Upper lobe of left lung (tissue), 5 donors: ENCODE results near the gene CPPED1.

DNA sequence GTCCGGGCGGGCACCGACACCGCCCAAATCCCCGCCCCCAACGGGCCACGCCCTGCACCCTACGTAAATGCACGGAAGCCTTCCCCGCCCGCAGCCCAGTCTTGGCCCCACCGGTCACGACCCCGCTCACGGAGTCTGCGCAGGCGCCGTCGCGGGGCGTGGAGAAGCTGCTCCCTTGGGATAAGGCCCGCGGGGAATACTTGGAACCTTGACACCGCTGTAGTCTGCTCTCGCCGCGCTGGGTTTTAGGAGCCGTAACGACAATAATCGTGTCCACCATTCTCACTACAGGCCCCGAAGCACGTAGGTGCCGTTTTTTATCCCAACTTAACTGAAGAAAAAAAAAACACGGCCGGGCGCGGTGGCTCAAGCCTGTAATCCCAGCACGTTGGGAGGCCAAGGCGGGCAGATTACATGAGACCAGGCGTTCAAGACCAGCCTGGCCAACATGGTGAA is 295 bp upstream of the TXNDC11 start:
- PRO-cap, 2 experiments = peak in 2 of 2 experiments; most common plus-strand start position 132 of the sequence (in 1)
- RAMPAGE, long total RNA, 4 experiments = no peak in any of the 4 experiments

- PRO-cap, 2 experiments = no peak in any of the 2 experiments
- RAMPAGE, long total RNA, 4 experiments = no peak in any of the 4 experiments
These were observed 10.2 kb upstream of the TXNDC11 start for GRCh38 chr16:11752740-11753379.

GRCh38 chr16:11761654-11762410 is 19.2 kb upstream of the TXNDC11 start:
- PRO-cap, 2 experiments = no peak in any of the 2 experiments
- RAMPAGE, long total RNA, 4 experiments = no peak in any of the 4 experiments

DNA sequence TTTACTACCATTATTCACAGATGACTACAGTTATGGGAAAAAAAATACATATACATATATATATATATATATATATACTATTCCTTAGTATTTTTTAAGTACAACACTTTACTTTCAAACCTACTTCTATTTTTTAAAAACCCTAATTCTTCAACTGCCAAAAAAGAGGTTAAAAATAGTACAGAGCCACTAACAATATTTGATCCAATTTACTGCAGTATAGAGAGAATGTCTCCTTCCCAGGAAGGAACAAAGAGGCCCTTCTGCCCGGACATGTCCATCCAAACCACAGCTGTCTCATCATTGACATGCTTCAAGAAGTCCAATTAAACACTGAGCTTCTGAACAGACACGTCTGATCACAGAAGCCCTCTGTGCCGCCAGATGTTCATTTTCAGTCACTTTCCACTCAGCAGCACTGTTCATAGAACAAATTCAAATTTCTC is 15.4 kb downstream of the ZC3H7A start:
- PRO-cap, 2 experiments = no peak in any of the 2 experiments
- RAMPAGE, long total RNA, 4 experiments = no peak in any of the 4 experiments

- PRO-cap, 2 experiments = no peak in any of the 2 experiments
- RAMPAGE, long total RNA, 4 experiments = no peak in any of the 4 experiments
These were observed 684 bp upstream of the RSL1D1 start for GRCh38 chr16:11851890-11852561.

GRCh38 chr16:11870384-11871296 is 19.3 kb upstream of the RSL1D1 start:
- PRO-cap, 2 experiments = no peak in any of the 2 experiments
- RAMPAGE, long total RNA, 4 experiments = no peak in any of the 4 experiments

- PRO-cap, 2 experiments = no peak in any of the 2 experiments
- RAMPAGE, long total RNA, 4 experiments = no peak in any of the 4 experiments
These were observed 50.5 kb downstream of the SNX29 start for GRCh38 chr16:12026962-12027440.

GRCh38 chr16:12062344-12063059 is 86.0 kb downstream of the SNX29 start:
- PRO-cap, 2 experiments = peak in 1 of 2 experiments; most common plus-strand start chr16:12062844 (in 1); most common minus-strand start chr16:12062620 (in 1)
- RAMPAGE, long total RNA, 4 experiments = no peak in any of the 4 experiments

- PRO-cap, 2 experiments = no peak in any of the 2 experiments
- RAMPAGE, long total RNA, 4 experiments = no peak in any of the 4 experiments
These were observed 111.6 kb downstream of the SNX29 start for GRCh38 chr16:12088083-12088623.

- PRO-cap, 2 experiments = no peak in any of the 2 experiments
- RAMPAGE, long total RNA, 4 experiments = no peak in any of the 4 experiments
These were observed 116.1 kb downstream of the SNX29 start for GRCh38 chr16:12092537-12093123.

DNA sequence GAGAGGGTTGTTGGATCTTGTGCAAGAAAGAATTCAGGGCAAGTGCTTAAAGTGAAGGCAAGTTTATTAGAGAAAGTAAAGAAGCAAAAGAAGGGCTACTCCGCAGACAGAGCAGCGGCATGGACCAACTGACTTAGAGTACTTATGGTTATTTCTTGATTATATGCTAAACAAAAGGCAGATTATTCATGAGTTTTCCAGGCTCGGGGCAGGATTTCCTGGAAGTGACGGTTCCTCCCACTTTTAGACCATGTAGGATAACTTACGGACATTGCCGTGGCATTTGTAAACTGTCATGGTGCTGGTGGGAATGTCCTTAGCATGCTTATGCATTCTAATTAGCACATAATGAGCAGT is 164.8 kb downstream of the SNX29 start:
- PRO-cap, 2 experiments = no peak in any of the 2 experiments
- RAMPAGE, long total RNA, 4 experiments = no peak in any of the 4 experiments

GRCh38 chr16:12260596-12261115 is 284.1 kb downstream of the SNX29 start:
- PRO-cap, 2 experiments = no peak in any of the 2 experiments
- RAMPAGE, long total RNA, 4 experiments = no peak in any of the 4 experiments

- PRO-cap, 2 experiments = no peak in any of the 2 experiments
- RAMPAGE, long total RNA, 4 experiments = no peak in any of the 4 experiments
These were observed 409.7 kb downstream of the SNX29 start for GRCh38 chr16:12386109-12386666.

DNA sequence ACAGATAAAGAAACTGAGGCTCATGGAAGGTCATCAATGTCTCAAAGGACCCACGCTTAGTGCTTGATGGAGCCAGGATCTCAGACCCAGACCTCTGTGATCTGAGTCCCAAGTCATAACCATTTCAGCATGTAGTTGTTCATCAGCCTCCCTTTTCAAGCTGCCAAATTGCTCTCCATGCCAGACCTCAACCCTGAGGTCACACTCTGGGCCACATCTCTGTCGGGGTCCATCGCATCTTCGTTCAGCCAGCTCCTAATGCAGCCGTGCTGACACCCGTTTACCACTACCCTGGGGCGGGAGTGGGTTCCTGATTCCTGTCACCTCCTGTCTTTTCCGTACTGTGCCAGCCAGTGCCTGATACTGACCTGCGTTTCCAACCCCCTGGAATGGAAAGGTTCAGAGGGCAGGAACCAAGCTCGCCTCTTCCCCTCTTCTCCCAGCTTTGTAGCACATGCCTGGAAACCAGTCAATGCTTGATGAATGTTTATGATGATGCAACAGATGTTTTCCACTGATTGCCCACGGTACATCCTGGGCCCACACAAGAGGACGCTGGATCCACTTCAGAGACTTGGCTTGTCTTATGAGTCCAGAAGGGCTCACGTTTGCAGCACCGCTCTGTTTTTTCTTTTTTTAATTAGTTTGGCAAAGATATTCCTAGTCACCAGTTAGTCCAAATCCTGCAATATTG is 262.1 kb downstream of the CPPED1 start:
- PRO-cap, 2 experiments = no peak in any of the 2 experiments
- RAMPAGE, long total RNA, 4 experiments = no peak in any of the 4 experiments

DNA sequence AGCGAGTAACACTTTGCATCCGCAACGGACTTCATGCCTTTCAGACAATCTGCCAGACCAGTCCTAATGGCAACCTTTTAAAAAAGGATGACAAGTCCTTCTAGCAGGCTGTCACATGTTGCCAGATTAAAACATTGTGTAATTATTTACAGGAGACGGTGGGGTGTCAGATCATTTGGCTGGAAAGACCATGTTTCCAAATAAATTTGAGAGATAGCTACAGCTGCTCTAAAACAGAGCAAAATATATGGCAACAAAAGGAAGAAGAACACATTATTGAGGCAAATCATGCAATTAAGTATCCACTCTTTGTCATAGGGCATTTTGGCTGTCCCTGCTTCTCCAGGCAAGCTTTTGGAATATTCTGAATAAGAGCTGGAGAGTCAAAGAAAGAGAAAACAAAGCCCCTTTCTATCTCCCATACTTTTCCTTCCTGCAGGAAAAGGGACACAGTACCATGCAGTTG is 46.0 kb downstream of the CPPED1 start:
- PRO-cap, 2 experiments = no peak in any of the 2 experiments
- RAMPAGE, long total RNA, 4 experiments = no peak in any of the 4 experiments

GRCh38 chr16:12803231-12804376 is at the start of gene CPPED1:
Gene CPPED1, minus strand, starts transcription at chr16:12803887.
- PRO-cap, 2 experiments = peak in 2 of 2 experiments; most common plus-strand start chr16:12803673 (in 1); most common minus-strand start chr16:12803595 (in 1)
- RAMPAGE, long total RNA, 4 experiments = start-site peak on the minus strand in 4 of 4 experiments, at chr16:12803812-12803878 at its widest, 25 to 305 reads per replicate

- PRO-cap, 2 experiments = no peak in any of the 2 experiments
- RAMPAGE, long total RNA, 4 experiments = no peak in any of the 4 experiments
These were observed 66.6 kb upstream of the MRTFB start for GRCh38 chr16:14004433-14004940.

GRCh38 chr16:14015768-14016350 is 55.3 kb upstream of the MRTFB start:
- PRO-cap, 2 experiments = peak in 1 of 2 experiments; most common plus-strand start chr16:14016182 (in 1); most common minus-strand start chr16:14016083 (in 1)
- RAMPAGE, long total RNA, 4 experiments = start-site peak on the minus strand in 3 of 4 experiments, at chr16:14015987-14016018 at its widest, 10 to 74 reads per replicate

GRCh38 chr16:14073262-14073743 is 2.2 kb downstream of the MRTFB start:
- PRO-cap, 2 experiments = no peak in any of the 2 experiments
- RAMPAGE, long total RNA, 4 experiments = no peak in any of the 4 experiments

DNA sequence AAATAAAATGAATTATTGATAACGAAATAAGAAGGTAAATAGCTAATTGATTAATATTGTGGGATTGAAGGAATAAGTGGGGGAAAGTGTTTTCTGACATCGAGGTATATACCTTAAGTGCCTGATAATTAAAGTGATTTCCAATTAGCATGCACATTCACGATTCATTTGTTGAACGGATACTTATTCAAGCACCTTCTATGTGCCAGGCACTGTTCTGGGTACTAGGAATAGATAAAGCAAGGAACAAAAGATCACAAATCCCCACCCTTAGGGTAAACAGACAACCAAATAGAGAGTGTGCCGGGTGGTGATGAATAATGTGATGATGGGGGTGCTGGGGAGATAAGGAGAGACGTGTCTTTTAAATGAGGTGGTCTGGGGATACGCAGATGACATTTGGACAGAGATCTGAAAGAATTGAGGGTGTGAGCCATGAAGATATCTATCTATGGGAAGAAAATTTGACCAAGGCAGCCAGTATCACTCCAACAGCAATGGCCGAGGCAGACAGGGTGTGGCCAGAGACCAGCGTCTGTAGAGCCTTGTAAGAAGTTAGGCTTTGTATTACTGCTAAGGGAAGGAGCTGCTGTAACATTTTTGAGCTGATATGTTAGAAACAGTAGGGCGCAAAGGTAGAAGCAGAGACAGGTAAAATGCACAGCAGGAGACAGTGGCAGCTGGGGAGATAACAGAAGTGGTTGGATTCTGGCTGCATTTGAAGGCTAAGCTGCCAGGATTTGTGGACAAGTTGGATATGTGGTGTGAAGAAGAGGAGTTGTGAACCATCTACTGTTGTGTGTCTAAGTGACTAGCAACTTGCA is 165.3 kb downstream of the MRTFB start:
- PRO-cap, 2 experiments = no peak in any of the 2 experiments
- RAMPAGE, long total RNA, 4 experiments = start-site peak on the plus strand in 1 of 4 experiments, centred at position 300 of the sequence, 16 reads per replicate